Thoracic aorta endothelial cell (primary cell): ENCODE measurements around the genes ACTC1, AQR, DPH6 and MEIS2.

DNA sequence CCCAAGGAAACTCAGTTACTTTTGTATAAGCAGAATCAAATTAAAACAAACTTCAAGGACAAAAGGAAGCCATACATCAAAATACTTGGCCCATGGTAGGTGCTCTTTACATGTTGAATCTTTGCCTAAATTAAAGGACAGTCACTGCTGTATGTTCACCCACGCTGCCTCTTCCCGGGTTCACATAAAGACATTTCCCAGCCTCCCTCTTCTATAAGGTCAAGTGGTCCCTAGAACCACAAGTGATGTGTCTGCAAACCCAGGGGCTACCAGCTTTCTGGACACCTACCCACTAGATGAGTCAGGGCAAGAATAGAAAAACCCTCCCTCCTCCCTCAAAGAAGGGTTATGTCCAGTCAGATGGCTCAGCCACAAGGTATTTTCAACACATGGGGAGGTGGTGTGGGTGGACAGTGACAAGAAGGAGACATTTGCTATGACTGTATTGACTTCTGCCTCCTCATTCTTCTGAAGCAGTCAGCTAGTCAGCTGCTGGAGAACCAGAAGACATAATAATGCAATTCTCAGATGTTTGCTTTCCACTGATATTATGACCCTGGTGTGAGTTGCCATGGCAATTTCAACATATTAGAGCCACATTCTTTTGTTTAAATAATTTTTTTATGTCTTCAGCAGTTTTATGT is 66.6 kb upstream of the GOLGA8B start:
- CAGE, long polyA plus RNA, result no peak

- CAGE, long polyA plus RNA, result no peak
These were observed at the start of gene ACTC1 for GRCh38 chr15:34795106-34796058. ACTC1 (minus strand) TSS chr15:34795549.

GRCh38 chr15:34969127-34970220 is at the start of gene AQR:
AQR (minus strand) TSS chr15:34969742.
- CAGE, long polyA plus RNA, result no peak

DNA sequence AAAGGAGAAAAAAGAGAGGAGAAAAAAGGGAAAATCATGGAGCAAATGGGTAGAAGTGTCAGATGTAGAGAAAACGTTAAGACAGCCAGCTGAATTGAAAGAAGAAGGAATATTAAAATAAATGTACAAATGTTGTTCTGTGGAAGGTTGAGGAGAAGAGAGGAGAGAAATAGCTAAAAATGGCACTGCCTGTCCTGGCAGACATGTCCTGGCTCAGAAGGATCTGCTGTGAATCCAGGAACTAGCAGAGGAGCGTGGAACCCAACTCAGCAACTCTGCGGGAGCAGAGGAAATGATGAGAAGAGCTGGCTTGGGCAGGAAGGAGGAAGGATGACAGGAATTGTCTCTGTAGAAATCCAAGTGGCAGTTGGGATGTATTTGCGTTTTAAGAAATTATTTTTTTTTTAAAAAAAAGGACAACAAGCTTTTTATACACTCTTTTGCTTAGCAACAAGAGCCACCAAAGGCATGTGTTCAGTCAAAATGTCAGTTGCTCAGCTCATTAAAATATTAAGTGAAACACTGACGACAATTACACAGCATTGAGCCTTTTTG is 16.2 kb downstream of the NANOGP8 start:
- CAGE, long polyA plus RNA, result no peak

- CAGE, long polyA plus RNA, result no peak
These were observed 53.8 kb downstream of the DPH6 start for GRCh38 chr15:35492087-35492692.

GRCh38 chr15:35545231-35545749 is 675 bp downstream of the DPH6 start:
- CAGE, long polyA plus RNA, result no peak

DNA sequence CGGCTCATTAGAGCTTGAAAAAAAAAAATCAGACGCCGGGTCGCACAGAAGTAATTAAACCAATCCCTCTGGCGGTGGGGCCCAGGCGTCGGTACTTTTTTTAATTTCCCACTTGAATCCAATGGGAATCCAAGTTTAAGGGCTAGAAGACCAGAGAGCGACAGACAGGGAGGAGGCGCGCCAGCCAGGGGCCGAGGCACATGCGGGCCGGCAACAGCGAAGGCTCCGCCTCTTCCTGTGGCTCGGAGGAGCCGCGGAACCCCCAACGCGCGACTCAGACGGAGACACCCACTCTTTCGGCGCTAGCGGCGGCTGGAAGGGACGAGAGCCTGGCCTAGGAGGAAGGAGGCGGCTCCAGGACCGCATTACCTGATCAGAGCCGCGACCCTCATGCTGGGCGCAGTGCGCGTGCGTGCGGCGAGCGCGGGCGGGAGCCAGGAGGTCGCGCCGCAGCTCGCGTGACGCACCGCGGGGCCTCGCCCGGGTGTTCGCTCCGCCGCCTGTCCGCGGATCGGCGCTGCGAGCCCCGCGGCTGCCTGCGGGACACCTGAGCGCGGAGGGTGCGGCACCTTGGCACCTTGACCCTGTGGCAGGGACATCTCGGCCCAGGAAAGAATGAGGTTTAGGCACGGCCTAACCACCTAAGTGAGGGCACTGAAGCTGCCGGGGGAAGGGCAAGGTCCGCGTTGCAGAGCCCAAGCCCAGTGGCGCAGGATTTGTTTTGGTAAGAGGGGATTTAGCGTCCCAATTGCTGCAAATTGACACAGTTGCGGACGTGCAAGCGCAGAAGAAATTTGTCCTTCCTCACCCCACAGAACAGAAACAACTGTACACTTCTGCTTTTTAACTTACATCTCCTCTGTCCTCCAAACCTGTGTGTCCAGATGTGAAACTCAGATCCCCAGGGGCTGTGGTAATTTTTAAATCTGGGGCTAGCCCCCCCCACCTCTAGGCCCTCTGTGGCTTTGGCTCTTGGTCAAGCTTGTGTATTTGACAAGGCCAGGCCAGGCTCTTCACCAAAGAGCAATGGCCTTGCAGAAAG is at the start of gene DPH6:
TSS of gene DPH6 (minus strand) at position 416 of the 1,042 bp plus-strand sequence.
- CAGE, long polyA plus RNA, result no peak

GRCh38 chr15:35548453-35548815 is 2.5 kb upstream of the DPH6 start:
- CAGE, long polyA plus RNA, result no peak

DNA sequence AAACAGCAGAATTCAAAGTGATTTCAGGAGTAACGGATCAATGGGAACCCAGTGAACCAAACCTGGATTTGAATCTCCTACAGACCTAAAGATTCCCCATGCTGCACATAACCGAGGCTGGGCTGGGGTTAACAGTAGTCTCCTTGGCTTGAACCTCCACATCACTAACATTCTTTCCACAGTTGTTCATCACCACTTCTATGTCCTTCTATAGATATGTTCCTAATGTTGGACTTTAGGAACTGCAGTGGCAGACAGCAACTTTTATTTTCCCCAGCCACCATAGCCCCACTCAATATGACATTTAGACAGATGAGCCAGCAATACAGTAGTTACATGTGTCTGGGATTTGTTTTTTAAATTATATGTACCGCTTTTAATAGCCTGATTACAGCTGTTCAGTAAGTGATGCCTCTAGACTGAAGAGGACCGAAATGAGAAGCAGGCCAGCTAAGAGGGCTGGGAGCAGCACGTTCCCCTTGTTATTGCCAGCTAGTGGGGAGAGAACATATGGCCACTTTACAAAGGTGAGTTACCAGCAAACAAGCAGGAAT is 472.7 kb upstream of the CDIN1 start:
- CAGE, long polyA plus RNA, result no peak

- CAGE, long polyA plus RNA, result no peak
These were observed at the start of gene MEIS2 for GRCh38 chr15:37099855-37100923. MEIS2 (minus strand) TSS chr15:37100549.

- CAGE, long polyA plus RNA, result no peak
These were observed 11.9 kb upstream of the MEIS2 start for GRCh38 chr15:37112289-37112619.

GRCh38 chr15:37877728-37877983 is 56.8 kb upstream of the TMCO5A start:
- CAGE, long polyA plus RNA, result no peak

GRCh38 chr15:38130219-38130615 is 122.4 kb upstream of the SPRED1 start:
- CAGE, long polyA plus RNA, result no peak

- CAGE, long polyA plus RNA, result no peak
These were observed 297 bp downstream of the SPRED1 start for GRCh38 chr15:38253002-38253263.

- CAGE, long polyA plus RNA, result no peak
These were observed 385.0 kb upstream of the THBS1 start for GRCh38 chr15:39195783-39196335.

DNA sequence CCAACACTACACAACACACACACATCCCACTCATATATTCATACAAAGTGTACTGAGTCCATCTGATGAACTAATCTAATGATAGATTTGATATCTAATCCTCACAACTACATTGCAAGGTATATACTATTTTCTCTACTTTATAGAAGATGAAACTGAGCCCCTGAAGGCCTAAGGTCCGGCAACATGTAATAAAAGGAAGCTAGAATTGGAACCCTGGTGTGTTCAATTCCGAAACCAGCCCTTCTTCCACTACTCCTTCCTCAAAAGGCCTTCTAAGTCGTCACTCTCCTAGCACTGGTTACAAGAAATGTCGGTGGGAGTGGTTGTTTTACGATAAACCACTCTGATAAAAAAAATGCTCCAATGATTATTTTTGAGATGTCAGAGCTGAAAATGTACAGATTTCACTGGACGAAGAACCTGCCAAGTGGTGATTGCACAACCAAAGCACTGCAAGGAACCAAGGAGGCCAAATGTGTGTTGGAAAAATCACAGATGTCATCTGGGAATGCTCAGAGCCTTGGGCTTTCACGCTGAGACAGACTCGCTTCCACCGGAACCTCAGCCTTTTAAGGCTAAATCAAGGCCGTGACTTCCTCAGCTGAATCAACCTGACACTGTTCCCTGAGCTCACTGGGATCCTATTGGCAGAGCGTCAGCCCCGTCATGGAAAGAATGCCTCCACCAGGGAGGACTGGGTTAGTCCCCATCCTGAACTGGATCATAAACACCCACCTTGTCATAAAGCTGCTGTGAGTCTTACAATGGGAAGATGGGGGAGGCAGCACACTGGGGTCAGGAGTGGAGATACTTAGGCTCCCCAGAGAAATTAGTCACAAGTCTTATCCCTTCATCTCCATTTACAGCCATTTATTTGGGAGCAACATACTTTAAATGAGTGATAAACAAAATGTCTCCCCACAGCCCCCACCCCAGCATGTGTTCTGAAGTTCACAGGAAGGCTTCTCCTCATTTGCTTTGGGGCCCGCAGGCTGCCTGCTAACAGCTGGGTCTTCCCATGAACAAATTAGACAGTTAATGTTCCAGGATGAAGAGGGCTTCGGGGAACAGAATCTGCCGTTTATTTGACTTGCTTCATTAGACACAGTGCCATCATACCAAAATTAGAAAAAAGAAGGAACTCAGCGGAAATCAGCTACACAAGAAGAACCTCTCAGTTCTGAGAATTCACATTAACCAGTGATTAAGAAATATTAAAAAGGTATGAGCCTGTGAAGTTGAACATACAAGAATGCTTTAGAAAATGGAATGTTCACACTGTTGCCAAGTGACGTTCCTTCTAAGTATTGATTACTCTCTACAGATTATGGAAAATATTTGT is 107.9 kb upstream of the THBS1 start:
- CAGE, long polyA plus RNA, result no peak

DNA sequence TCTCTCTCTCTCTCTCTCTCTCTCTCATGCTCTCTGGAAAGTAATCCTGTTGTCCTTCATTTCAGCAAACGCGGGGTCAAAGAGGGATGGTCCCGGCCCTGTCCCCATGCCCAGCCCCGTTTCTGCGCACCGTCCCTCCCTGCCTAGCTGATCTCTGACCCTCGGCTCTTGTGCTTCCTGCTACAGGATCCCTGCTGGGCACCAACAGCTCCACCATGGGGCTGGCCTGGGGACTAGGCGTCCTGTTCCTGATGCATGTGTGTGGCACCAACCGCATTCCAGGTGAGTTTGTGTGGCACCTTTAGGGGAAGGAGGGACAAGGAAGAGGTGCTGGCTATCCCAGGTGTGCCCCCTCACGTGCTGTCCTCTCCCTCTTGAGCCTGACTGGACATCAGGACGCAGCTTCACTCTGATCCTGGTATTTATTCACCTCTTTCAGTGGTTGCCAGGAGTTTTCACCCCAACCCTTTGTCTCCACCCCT is 805 bp downstream of the THBS1 start:
- CAGE, long polyA plus RNA, result no peak

DNA sequence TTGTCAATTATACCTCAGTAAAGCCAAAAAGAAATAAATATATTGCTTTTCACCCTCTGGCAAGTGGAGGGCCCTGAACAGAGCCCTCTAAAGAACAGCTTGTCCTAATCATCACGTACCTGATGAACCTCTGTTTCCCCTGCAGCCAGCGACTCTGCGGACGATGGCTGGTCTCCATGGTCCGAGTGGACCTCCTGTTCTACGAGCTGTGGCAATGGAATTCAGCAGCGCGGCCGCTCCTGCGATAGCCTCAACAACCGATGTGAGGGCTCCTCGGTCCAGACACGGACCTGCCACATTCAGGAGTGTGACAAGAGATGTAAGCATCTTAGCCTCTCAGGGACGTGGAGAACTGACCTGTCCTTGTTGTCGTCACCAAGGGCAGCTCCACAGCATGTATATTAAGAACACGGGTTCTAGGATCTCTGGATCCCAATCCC is 6.3 kb downstream of the THBS1 start:
- CAGE, long polyA plus RNA, result no peak

- CAGE, long polyA plus RNA, result no peak
These were observed 10.3 kb downstream of the THBS1 start for GRCh38 chr15:39591024-39591764.

- CAGE, long polyA plus RNA, result no peak
These were observed 16.8 kb downstream of the THBS1 start for GRCh38 chr15:39597598-39598174.